Peyer's patch (tissue), 4 donors: ENCODE results near the gene PABIR1.

- PRO-cap: no peak
- RAMPAGE, long total RNA, 4 experiments: no peak in any of the 4 experiments
Observed at GRCh38 chr9:41150234-41150578, 21.7 kb upstream of the FOXD4L6 start.

- PRO-cap: unidirectional peak, minus-strand start at chr9:41643886
- RAMPAGE, long total RNA, 4 experiments: no peak in any of the 4 experiments
Observed at GRCh38 chr9:41643389-41644371, 454.6 kb upstream of the ZNG1F start.

DNA sequence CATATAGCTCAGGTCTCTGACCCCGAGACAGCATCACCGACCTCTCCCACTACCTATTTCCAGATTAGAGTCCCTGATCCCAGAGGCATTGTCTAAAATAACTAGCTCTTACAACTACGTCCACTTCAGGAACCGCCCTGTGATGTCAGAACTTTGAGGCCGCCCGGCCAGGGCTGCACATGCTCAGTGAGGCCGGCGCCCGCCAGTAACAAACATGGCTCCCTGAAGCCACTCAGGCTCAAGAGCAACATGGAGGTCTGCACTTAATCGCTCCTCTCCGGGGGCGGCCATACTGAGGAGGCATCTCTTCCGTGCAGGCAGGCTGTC, 385.0 kb downstream of the SPATA31A6 start:
- PRO-cap: no peak
- RAMPAGE, long total RNA, 4 experiments: no peak in any of the 4 experiments

DNA sequence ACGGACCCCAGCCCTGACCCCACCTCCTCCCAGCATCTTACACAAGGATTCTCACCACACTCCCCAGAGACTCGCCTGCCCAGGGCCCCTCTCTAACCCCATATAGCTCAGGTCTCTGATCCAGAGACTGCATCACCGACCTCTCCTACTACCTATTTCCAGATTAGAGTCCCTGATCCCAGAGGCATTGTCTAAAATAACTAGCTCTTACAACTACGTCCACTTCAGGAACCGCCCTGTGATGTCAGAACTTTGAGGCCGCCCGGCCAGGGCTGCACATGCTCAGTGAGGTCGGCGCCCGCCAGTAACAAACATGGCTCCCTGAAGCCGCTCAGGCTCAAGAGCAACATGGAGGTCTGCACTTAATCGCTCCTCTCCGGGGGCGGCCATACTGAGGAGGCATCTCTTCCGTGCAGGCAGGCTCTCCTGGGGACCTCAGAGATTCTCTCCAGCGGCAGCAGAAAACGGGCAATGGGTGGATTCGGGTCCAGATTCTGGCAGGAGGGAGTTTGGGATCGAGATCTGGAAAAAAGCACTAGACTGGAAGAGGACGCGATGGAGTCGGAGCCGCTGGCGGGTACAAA, 1186.1 kb downstream of the SPATA31A7 start:
- PRO-cap: no peak
- RAMPAGE, long total RNA, 4 experiments: no peak in any of the 4 experiments

DNA sequence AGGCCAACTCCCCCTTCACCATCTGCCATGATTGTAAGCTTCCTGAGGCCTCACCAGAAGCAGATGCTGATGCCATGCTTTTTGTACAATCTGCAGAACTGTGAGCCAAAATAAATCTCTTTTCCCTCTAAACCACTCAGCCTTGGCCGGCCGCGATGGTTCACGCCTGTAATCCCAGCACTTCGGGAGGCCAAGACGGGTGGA, 1480.4 kb downstream of the SPATA31A7 start:
- PRO-cap: no peak
- RAMPAGE, long total RNA, 4 experiments: no peak in any of the 4 experiments

GRCh38 chr9:63333052-63333716, 1951.8 kb downstream of the FOXD4L5 start:
- PRO-cap: no peak
- RAMPAGE, long total RNA, 4 experiments: no peak in any of the 4 experiments

GRCh38 chr9:64724245-64724752, 560.7 kb downstream of the FOXD4L5 start:
- PRO-cap: no peak
- RAMPAGE, long total RNA, 4 experiments: start-site peak on the plus strand in 2 of 4 experiments, at chr9:64724607-64724669 at its widest, 9 reads per replicate

DNA sequence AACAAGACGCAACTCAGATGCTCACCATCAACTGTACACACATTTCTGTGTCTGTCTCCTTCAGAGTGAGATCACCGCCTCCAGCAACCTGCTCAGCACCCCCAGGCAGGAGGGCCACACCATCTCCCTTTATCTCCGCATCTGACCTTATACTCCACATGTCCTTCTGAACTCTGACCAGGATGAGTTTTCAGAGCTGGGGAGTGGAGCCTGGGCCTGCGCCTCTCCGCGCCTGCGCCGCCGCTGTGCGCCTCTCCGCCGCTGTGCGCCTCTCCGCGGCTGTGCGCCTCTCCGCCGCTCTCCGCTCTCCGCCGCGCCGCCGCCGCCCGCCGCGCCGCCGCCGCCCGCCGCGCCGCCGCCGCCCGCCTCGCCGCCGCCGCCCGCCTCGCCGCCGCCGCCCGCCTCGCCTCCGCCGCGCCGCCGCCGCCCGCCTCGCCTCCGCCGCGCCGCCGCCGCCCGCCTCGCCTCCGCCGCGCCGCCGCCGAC, 89.3 kb downstream of the FOXD4L5 start:
- PRO-cap: unidirectional peak, plus-strand start at position 297 of the sequence
- RAMPAGE, long total RNA, 4 experiments: no peak in any of the 4 experiments

DNA sequence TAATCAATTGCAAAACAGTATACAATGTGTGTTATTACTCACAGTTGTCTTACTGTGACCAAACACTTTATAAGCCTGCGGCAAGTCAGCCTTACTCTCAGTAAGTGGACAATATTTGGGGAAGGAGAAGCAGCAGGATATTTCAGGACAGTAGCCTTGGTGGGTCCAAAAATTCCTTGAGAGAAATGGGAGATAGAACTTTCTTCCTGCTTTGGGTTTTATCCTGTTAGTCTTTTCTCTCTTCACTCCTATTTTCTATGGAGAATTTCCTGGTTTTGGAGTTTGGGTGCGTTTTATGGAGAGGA, 824 bp upstream of the PGM5 start:
- PRO-cap: no peak
- RAMPAGE, long total RNA, 4 experiments: no peak in any of the 4 experiments

DNA sequence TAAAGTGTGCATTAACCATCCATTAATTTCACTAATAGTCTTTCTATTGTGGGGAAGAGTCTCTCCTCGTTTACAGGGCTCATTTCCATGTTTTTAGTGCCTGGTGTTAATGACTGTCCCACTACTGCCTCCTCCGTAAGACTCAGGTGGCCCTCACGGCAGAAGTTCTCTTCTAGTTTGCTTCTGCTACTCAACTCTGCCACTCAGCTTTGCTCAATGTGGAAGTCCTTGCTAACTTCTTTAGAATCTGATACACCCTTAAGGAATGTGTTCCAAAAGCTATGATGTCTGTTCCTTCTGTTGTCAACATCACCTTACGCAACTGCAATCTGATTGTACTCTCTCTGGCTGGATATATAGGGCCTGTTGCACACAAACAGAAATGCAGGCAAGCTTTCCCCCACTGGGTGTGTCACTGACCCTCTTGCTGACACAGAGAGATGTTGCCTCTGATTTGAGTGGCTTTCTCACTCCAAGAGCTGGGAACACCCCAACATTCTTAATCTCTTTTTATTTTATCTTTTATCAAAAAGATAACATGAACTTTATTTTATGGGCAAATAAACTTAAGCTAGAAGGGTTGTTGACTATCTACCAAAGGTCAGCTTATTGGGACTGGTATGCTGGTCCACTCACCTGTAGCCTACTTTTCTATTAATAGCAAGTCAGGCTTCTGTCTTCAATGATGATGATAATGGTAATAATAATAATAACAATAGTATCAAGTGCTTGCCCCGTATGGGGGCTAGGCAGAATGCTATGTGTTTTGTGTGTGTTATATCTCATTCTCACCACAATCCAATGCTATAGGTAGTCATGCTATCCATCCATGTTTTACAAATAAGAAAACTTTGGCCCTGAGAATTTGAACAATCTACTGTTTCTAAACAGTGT, 25.2 kb downstream of the TMEM252 start:
- PRO-cap: bidirectional peak, plus-strand start at position 381 of the sequence, minus-strand start at position 211 of the sequence
- RAMPAGE, long total RNA, 4 experiments: no peak in any of the 4 experiments

DNA sequence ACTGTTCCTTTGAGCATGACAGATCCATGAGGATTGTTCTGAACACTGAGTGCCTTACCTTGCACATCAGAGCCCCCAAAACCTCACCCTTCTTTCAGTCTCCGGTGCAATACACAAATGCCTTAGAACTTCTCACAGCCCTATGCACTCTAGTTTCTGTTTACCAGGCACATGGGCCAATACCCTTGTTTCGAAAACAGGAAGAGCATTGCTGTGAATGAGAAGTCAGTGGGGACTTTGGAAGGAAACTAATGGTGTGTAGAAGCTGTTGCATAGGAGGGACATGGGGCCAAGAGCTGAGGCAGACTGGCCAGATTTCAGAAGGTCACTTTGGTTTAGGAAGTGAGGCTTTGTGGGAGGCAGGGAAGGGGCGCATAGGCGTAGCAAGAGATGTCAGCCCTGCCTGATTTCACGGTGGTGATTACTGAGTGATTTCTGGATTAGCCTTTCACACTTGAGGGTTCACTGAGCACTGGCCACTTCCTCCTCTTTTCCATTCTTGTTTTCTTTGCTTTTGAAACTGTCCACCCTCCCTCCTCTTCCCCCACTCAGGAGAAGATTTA, 5.9 kb upstream of the TMEM252 start:
- PRO-cap: no peak
- RAMPAGE, long total RNA, 4 experiments: no peak in any of the 4 experiments

GRCh38 chr9:68643447-68644294, 61.4 kb upstream of the PIP5K1B start:
- PRO-cap: no peak
- RAMPAGE, long total RNA, 4 experiments: no peak in any of the 4 experiments

- PRO-cap: no peak
- RAMPAGE, long total RNA, 4 experiments: no peak in any of the 4 experiments
Observed at GRCh38 chr9:68714951-68715513, 10.0 kb downstream of the PIP5K1B start.

DNA sequence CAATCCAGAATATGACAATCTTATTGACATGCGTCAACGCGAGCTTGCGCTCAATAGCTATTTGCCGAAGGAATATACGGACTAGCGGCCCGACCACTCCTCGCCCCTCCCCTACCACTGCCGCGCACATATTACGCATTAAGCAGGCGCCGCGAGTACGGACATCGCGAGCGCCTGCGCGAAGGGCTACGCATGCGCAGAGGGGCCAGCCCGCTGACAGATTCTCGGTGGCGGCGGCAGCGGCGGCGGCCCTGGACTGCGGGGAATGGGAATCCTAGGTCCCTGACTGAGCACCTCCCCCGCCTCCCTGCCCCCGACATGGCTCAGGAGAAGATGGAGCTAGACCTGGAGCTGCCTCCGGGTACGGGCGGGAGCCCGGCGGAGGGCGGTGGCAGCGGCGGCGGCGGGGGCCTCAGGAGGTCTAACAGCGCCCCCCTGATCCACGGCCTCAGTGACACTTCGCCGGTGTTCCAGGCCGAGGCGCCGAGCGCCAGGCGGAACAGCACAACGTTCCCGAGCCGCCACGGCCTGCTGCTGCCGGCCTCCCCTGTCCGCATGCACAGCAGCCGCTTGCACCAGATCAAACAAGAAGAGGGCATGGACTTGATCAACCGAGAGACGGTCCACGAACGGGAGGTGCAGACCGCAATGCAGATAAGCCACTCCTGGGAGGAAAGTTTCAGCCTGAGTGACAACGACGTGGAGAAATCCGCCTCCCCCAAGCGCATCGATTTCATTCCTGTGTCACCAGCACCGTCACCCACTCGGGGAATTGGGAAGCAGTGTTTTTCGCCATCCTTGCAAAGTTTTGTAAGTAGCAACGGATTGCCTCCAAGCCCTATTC, at the start of gene PABIR1:
Gene PABIR1 (plus strand): TSS at position 219 of the 844 bp plus-strand sequence.
- PRO-cap: bidirectional peak, plus-strand start at position 219 of the sequence, minus-strand start at position 102 of the sequence; bidirectional peak, plus-strand start at position 465 of the sequence, minus-strand start at position 450 of the sequence
- RAMPAGE, long total RNA, 4 experiments: start-site peak on the plus strand in 3 of 4 experiments, centred at positions 202 to 214 of the sequence, 11 to 78 reads per replicate

DNA sequence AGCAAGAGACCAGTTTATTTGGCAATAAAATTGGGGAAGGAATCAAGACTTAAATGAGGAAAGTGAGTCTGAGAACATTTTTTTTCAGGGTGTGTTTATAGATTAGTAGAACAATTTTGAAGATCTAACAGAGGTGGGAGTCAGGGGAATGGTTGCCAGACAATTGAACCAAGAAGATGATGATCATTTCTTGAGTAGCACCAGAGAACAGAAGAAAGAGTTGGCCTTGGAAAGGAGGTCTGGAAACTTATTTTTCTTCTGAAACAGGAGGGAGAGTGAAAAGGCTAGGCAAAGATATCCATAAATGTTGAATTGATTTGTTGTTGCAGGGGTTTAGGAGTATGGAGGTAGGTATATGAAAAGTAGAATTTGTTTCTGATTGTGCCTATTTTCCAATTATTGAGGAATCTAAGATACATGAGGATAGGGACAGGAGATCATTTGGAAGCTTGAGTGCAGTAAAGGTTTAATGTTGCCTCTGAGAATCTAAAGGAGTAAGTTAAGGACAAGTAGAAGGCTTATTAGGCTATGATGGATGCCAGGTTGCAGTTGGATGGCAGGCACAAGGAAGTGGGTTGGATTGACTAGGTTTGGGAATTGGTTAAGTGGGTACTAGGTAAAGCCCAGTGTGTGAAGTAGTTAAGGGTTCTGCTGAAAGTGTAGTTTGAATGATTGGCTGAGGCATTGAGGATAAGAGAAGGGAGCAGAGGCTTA, 4.8 kb downstream of the PABIR1 start:
- PRO-cap: no peak
- RAMPAGE, long total RNA, 4 experiments: start-site peak on the plus strand in 1 of 4 experiments, centred at position 314 of the sequence, 48 reads per replicate

DNA sequence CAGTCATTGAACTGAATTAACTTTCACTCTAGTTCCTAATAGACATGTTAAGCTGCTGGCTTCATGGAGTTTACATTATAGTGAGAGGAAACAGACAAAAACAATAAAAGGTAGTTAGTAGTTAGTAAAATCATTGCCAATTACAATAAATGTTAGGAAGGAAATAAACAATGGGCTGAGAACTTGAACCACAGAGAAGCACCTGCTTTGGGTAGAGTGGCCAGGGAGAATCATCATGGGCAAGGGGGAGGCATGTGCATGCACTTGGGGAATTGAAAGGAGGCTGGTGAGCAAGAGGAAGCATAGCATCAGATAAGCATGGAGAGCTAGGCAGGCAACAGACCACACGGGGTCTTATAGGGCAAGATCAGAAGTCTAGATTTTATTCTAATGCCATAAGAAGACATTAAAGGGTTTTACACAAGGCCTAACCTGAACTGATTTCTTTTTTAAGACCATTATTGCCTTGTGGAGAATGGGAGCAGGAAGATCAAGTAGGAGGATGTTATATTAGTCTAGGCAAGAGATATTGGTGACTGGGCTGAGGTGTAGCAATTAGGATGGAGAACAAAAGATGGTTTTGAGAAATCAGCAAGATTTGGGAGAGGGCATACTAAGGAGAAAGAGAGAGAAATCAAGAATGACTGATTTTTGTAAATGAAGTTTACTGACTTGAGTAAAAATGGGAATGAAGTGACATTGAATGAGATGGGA, 18.6 kb downstream of the PABIR1 start:
- PRO-cap: no peak
- RAMPAGE, long total RNA, 4 experiments: start-site peak on the plus strand in 1 of 4 experiments, centred at position 353 of the sequence, 11 reads per replicate

DNA sequence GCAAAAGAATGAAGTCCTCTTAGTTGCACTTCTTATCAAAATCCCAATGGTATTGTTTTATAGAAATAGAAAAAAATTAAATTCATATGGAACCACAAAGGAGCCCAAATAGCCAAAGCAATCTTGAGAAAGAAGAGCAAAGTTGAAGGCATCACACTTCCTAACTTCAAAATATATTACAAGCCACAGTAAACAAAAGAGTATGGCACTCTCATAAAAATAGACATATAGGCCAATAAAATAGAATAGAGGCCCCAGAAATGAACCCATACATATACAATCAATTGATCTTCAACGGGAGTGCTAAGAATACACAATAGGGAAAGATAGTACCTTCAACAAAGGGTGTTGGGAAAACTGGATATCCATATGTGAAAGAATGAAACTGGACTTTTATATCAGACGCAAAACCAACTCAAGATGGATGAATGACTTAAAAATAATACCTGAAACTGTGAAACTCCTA, 19.5 kb downstream of the PABIR1 start:
- PRO-cap: no peak
- RAMPAGE, long total RNA, 4 experiments: start-site peak on the plus strand in 1 of 4 experiments, centred at position 318 of the sequence, 22 reads per replicate

DNA sequence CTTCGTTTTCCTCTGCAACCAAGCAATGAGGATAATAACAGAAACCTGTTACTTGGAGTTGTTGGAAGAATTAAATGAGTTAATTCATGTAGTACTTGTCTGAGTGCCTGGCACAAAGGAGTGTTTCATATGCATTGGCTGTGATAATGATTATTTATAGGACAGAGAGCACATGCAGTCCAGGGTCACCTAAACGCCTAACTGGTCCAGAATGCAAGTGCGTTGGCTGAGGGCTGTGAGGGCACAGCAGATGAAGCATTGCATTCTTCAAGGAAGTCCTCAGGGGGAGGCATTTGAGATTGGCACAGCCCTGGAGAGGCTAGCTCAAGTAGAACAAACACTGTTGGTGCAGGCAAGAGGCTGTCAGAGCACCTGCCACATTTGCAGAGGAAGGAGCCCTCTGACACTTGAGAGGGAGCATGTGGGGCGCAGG, 24.9 kb downstream of the PABIR1 start:
- PRO-cap: no peak
- RAMPAGE, long total RNA, 4 experiments: no peak in any of the 4 experiments

- PRO-cap: no peak
- RAMPAGE, long total RNA, 4 experiments: no peak in any of the 4 experiments
Observed at GRCh38 chr9:69035462-69035616, 213 bp upstream of the FXN start.

DNA sequence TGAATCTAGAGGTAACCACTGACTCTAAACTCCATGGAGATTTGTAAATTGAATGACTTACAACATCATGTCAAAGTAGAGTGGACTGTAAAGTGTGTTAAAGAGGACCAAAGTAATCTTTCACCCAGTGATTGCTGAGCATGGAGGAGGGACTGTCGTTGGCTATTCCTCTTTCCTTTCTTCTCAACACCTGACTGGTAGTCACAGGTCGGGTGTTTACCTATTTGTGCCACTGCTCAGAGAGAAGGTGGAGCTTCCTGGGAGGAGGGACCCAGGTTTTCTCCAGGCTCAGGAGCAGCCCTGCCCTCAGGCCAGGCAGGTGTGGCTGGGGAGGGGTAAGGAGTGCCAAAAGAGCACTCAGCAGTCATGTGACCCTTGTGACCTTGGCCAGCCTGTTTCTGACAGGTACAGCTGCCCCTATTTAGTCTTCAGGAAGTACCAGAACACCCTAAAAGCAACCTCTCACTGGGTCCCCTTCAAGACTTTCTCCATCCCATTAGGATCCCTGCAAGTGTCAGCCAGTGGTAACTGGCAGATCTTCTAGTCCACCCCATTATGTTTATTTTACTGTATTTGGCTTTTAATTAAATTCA, 68.9 kb upstream of the TJP2 start:
- PRO-cap: bidirectional peak, plus-strand start at position 424 of the sequence, minus-strand start at position 188 of the sequence
- RAMPAGE, long total RNA, 4 experiments: no peak in any of the 4 experiments